Endothelial cell (in vitro differentiated cells): ENCODE measurements around the genes ZNF175, ZNF614 and ZNF701.

GRCh38 chr19:51122421-51123178 is 2.1 kb upstream of the SIGLEC9 start:
- PRO-cap: no peak

GRCh38 chr19:51168841-51169392 is 26.8 kb downstream of the SIGLEC7 start:
- PRO-cap: no peak

DNA sequence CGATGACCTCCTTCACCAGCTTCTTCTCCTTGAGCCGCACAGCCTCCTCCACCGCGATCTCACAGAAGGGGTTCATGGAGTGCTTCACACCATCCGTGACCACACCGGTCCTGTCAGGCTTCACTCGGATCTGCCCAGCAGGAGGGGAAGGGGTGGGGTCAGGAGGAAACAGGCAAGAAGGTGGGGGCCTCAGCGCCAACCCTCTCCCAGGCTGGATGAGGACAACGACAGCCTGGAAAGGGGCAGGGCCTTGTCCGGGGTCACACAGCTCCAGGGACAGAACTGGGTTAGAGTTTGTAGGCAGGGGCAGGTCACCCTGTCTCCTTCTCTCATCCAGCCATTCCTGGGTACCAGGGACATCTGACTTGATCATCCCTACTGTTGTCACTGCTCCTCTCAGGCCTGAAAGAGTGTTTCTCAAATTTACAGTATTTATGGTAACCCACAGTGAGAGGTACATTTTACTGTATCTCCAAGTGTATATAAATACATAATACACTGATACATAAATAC is 12.0 kb downstream of the ETFB start:
- PRO-cap: no peak

DNA sequence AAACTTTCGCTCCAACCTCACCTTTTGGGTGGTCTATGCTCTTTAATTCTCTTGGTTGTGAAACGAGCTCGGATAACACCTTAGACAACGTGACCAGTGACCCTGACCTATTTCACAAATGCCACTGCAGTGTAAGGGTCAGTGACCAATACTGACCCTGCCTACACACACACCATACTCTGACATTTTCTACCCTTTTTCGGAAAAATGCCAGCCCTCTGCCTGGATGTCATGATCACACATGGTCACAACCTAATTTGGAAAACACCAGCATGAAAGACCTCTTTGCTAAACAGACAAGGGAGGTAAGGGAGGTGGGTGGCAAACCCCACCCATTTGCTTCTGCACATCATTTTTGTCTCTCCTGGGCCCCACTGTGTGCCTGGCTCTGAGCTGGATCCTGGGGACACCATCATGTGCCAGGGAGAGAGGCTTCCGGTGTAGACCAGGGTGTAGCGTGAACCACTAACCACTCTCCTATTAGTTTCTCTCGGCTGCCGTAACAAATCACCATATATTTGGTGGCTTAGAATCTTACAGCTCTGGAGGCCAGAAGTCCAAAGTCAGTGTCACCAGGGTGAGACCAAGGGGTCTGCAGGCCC is 9.9 kb downstream of the ETFB start:
- PRO-cap: no peak

DNA sequence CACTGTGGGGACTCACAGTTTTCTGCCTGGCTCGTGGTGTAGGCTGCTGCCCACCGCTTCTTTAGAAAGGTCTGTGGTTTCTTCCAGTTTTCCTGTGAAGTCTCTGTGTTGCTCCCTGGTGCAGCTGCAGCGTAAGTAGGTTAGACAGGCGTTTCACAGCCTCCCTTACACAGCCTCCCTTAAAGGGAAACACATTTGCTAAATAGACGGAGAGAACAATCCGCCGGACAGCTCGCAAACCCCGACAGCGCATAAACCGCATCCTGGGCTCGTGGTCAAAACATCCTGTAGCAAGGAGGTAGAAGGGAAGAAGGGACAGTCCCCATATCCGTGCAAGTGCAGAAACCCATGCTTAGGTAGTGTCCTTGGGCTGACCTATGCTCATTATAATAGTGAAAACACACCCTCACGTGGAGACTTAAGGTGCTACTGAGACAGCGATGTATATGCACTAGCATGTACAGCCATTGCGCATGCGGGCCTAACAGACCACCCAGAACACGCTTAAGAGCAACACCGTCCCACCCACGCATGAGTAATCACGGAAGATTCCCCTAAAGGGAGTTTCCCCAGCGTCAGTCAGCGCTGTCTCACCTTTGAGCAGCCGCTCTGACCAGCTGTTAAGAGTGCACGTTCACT is 16.7 kb downstream of the SIGLEC8 start:
- PRO-cap: bidirectional peak, plus-strand start at position 315 of the sequence, minus-strand start at position 137 of the sequence

GRCh38 chr19:51550596-51551577 is 19.4 kb upstream of the SIGLEC6 start:
- PRO-cap: no peak

DNA sequence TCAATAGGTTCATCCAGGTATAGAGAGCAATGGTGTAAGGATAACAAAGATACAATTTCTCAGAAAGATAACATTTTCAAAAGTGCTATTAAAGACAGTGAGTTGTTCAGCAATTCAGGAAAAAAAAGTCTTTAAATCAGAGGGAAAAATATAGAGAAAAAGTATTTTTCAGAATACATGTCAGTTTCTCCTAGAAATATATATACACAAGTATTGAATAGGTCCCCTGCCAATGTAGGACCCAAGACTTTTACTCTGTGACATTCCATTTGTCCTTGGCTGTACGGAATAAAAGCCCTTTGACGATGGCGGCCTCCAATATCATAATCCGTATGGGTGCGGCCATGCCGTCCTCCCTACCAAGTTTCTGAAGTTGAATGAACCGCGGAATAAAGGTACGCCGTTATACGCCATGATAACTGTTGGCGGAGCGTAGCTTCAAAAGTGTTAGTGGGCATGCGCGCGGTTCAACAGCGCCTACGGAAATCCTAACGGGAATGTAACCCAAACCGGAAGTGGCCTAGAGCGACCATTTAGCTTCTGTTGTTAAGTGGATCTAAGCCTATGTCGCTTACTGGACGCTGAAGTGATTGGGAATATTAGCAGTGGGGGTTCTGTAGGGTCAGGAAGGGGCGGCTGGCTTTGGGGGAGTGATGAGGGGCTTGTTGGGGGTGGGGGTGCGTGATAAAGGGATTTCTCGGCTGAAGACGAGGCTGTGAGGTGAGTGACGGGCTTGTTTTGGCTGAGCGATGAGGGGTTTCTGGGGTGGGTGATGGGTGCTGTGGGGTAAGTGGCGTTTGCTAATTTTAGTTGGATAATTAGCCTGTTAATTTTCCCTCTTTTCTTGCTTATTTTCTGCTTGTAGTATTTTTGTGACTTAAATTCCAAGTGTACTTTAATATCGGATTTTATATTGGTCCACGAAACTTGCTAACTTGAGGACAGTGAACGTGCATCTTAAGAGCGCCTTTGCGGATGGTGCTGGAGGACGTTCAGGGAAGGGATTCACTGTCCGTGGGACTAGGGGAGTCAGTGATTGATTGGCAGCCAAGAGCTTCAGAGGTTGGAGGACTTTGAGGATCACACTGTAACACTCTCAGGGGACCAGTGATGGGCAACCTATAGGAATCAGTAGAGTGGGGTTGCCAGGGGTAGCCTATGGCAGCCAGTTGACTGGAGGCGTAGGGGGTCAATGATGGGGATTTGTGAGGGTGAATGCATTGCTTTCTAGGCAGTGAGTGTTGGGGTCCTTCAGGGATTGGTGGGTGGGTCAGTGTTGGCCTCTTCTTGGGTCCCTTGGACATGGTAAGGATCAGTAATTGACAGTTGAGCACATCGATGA is at the start of gene ZNF175:
TSS of gene ZNF175 (plus strand) at position 528 of the 1,342 bp plus-strand sequence.
- PRO-cap: bidirectional peak, plus-strand start at position 533 of the sequence, minus-strand start at position 357 of the sequence; bidirectional peak, plus-strand start at position 721 of the sequence, minus-strand start at position 752 of the sequence

DNA sequence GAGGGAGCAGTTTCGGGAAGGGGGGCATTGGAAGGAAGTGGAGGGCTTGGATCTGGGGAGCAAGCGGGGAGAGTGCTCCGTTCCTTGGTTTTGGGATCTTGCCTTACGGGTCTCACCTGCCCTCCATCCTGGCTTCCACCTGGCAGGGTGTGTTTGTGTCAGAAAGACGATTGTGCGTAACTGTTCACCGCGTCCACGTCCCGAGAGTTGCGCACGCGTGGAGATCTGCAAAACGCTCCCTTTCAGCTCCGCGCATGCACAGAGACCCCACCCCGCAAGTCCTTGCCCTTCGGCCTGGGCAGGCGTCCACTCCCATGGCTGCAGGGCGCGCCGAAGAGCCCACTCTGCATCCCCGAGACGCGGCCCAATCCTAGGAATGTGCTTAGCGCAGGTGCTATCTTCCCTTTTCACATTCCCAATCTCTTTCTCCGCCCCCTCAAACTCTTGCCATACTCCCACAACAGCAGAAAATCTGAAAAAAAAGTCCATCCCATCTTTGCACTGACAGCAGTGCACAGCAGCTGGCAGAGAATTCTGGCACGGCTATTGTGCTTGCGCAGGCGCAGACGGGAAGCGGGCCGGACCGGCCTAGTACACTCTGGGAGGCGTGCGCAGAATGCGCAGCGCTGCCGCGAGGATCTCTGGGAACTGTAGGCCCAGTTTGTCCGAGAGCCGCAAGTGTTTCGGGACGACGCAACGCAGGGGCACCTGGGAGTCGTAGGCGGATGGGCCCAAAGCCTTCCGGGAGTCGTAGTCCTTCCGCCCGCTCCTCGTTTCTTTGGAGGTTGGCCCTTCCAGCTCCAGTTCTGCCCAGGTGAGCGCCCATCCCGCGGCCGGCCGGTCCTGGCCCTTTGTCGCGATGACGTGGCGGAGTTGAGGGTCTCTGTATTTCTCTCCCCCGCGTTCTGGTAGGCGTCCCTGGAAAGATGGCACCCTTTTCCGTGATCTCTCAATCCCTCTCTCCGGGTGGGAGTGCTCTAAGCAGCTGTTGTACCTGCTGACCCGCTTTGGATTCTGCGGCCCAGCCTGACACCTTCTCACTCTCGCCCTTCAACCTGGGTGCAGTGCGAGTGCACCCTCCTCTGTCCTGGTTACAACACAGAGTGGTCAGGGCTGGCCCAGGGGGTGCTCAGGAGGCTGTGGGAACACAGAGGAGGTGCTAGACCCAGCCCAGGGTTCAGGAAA is 23.1 kb downstream of the ZNF175 start:
- PRO-cap: bidirectional peak, plus-strand start at position 803 of the sequence, minus-strand start at position 572 of the sequence

GRCh38 chr19:51735956-51736694 is 12.3 kb upstream of the HAS1 start:
- PRO-cap: no peak

- PRO-cap: no peak
Measured at GRCh38 chr19:51824270-51824901, 29.4 kb downstream of the FPR3 start.

- PRO-cap: no peak
Measured at GRCh38 chr19:51976128-51976410, 10.6 kb downstream of the ZNF350 start.

DNA sequence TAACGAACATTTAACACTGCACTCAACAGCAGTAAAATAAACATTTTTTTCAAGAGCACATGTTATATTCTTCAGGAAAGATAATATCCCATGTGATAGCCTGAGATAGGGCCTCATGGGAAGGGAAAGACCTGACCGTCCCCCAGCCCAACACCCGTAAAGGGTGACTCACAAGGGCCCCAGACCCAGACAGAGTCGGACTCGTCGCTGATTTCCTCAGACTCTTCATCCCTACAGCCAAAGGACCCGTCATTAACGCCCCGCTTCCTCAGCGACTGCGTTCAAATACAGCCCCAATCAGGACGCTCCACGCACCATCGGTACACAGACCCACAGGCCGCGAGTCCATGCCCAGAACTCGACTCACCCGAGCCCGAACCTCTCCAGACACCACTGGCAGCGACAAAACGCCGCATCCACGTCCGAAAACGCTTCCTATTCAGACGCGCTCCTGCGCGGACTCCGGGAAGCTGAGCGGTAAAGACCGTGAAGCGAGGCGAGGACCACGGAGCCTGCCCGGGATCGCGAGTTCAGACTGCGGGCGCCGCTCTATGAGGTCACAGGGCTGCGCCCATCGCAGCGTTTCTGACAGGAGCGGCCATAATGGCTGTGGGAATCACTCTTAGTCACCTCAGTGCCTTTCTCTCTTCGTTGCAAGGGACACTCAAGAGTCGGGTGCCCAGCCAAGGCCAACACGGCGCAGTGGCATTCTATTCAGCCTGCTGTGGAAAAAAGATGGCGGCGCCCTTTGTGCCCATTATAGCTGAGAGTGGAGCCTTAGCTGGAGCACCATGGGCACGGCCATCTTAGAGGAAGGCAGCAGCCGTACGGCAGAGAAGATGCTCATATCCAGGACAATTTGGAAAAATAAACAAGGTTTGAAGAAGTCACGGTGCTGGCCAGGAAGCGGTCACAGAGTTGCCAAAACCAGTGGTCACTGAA is at the start of gene ZNF614:
TSS of gene ZNF614 (minus strand) at position 505 of the 942 bp plus-strand sequence.
- PRO-cap: bidirectional peak, plus-strand start at position 582 of the sequence, minus-strand start at position 464 of the sequence; bidirectional peak, plus-strand start at position 804 of the sequence, minus-strand start at position 832 of the sequence

DNA sequence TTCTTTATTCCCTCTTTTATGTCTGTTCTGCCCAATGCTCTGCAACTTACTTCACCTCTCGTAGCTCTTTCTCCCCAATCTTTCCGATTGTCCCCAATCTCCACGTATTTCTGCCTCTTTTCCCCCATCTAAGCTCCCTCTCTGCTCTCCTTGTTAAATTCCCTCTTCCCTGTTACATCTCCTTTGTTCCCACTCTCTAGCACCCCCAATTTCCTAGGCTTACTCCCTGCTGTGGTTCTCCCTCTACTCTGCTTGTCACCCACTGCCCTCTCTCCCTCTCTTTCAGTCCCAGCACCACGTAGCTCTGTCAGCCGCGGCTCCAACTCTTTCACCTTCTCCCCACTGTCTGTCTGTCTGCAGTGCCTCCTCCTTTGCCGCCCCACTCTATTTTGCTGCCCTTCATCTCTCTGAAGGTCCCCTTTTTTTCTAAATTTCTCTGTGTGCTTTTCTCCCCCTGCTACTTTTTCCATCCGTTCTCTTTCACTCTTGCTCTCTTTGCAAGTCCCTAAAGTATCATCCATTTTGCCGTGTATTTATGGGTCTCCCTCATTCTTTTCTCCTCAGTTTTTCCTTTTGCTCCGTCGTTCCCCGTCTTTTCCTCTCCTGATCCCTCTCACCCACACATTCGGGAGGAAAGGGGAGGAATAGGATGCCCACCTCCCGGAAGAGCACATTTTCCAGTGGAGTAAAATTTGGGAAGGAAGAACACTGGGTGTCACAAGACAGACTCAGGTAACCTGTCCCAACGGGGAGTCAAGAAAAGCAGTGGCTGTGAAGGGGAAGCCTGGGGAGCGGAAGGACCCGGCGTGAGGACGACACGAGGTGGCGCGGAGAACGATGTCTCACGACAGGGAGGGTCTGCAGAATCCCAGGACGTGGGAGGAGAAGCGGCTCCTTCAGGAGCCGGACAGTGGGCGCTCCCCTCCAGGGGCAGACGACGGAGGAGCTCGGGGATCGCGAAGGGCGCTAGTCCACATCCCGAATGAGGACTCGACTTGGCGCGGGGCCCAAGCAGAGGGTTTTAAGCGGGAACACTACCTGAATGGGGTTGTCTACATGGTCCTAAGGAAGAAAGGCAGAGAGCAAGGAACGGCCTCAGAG is 779 bp downstream of the ZNF841 start:
- PRO-cap: bidirectional peak, plus-strand start at position 933 of the sequence, minus-strand start at position 380 of the sequence

DNA sequence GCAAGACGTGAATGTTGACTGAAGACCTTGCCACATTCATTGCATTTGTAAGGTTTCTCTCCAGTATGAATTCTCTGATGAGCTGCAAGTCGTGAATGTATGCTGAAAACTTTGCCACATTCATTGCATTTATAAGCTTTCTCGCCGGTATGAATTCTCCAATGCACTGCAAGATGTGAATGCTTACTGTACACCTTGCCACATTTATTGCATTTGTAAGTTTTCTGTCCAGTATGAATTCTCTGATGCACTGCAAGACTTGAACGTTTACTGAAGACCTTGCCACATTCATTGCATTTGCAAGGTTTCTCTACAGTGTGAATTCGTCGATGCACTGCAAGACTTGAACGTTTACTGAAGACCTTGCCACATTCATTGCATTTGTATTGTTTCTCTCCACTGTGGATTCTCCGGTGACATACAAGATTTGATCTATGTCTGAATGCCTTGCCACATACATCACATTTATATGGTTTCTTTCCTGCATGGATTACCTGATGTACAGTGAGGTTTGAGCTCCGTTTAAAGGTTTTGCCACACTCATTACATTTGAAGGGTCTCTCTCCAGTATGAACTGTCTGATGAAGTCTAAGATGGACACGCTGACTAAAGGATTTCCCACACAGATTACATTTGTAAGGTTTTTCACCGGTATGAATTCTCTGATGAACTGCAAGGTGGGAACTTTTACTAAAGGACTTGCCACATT is 20.2 kb upstream of the ZNF841 start:
- PRO-cap: no peak

- PRO-cap: no peak
Measured at GRCh38 chr19:52191483-52192334, 1.9 kb downstream of the PPP2R1A start.

DNA sequence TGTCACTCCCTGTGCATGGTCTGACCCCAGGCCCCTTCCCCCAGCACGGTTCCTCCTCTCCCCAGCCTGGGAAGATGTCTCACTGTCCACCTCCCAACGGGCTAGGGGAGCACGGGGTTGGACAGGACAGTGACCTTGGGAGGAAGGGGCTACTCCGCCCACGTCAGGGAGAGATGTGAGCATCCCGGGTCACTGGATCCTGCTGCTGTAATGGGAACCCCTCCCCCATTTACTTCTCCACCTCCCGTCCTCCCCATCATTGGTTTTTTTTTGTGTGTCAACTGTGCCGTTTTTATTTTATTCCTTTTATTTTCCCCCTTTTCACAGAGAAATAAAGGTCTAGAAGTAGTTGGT is 36.2 kb downstream of the PPP2R1A start:
- PRO-cap: no peak

- PRO-cap: no peak
Measured at GRCh38 chr19:52285086-52285820, 11.7 kb upstream of the ZNF480 start.

- PRO-cap: bidirectional peak, plus-strand start at chr19:52297179, minus-strand start at chr19:52297005
Measured at GRCh38 chr19:52296520-52297092, 363 bp upstream of the ZNF480 start.

GRCh38 chr19:52323365-52324038 is 12.5 kb upstream of the ZNF610 start:
- PRO-cap: no peak

- PRO-cap: bidirectional peak, plus-strand start at chr19:52570287, minus-strand start at chr19:52570106; bidirectional peak, plus-strand start at chr19:52570691, minus-strand start at chr19:52570539; bidirectional peak, plus-strand start at chr19:52570841, minus-strand start at chr19:52570924
Measured at GRCh38 chr19:52569942-52571071, at the start of gene ZNF701. Gene ZNF701, plus strand, starts transcription at chr19:52570287.